ENCODE measurements around the genes TM4SF20 and SCYGR5.

GRCh38 chr2:226483837-226484245 is 315.8 kb downstream of the IRS1 start:
- PRO-cap: no peak
- RAMPAGE, long total RNA, 4 experiments: no peak in any of the 4 experiments

DNA sequence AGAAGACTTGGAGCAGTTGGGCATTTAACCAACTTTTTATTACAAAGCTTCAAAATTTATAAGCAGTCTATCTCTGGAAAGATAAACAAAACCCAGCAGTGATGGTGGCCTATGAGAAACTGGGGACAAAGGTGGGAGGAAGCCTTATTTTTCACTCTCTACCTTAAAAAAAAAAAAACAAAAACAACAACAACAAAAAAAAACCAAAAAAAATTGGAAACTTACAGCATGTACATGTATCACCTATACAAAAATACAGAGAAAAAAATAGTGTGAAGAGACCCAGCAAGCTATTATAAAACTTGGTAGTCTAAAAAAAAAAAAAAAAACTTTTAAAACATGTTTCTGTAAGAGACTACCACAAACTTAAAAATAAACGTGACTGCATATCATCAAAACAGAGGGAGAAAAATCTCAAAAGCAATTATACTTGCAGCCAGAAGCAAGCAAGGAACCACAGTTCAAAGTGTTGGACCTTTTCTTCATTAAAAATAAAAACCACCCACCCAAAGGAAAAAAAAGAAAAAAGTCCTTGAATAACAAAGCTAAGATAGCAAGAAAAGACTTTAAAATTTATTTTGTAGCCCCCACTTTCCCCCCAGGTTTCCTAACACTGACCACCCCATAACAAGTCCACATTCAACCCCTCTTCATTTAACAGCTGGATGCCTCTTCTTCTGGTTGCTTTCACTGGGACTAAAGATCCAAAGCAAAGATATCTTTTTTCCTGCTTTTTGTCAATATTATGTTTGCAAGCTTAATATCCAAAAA is 13.0 kb downstream of the IRS1 start:
- PRO-cap: no peak
- RAMPAGE, long total RNA, 4 experiments: no peak in any of the 4 experiments

GRCh38 chr2:226839136-226839588 is 3.3 kb downstream of the RHBDD1 start:
- PRO-cap: no peak
- RAMPAGE, long total RNA, 4 experiments: no peak in any of the 4 experiments

- PRO-cap: no peak
- RAMPAGE, long total RNA, 4 experiments: no peak in any of the 4 experiments
Measured at GRCh38 chr2:227180286-227180871, 16.0 kb downstream of the COL4A3 start.

DNA sequence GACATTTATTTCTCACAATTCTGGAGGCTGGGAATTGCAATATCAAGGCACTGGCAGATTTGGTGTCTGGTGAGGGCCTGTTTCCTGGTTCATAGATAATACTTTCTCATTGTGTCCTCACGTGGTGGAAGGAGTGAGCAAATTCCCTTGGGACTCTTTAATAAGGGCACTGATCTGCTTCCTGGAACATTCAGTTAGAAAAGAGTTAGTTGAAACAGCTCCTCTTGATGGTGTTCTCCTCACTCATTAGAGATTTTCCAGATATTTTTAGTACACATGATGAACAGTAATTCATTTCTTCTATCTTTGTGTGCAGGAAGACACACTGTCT is 22.4 kb downstream of the COL4A3 start:
- PRO-cap: no peak
- RAMPAGE, long total RNA, 4 experiments: no peak in any of the 4 experiments

DNA sequence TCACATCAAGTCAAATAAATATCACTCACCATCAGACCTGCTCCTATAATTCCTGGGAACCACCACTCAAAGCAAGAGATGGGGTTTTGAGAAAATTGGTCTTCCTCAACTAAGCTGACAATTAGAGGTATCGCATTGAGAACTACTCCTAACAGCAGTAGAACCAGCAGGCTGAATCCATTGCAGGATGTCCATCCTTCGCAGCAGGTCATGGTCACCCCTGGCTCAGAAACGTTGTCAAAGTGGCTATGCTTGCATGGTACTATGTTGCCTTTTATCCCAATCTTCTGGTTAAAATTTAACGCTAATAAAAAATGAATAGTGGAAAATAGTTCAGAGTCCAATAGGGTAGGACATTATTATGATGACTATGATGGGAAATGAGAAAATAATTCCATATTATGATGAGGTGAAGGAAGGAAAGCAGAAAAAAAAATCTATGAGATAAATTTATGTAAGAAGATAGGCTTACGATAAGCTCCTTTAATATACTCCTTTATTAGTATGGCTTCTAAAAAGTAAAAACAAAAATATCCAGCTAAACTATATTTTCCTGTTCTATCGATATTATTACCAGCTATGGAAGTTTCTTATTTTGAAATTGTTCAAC is at the start of gene TM4SF20:
Gene TM4SF20 (minus strand): TSS at position 250 of the 610 bp plus-strand sequence.
- PRO-cap: no peak
- RAMPAGE, long total RNA, 4 experiments: no peak in any of the 4 experiments

DNA sequence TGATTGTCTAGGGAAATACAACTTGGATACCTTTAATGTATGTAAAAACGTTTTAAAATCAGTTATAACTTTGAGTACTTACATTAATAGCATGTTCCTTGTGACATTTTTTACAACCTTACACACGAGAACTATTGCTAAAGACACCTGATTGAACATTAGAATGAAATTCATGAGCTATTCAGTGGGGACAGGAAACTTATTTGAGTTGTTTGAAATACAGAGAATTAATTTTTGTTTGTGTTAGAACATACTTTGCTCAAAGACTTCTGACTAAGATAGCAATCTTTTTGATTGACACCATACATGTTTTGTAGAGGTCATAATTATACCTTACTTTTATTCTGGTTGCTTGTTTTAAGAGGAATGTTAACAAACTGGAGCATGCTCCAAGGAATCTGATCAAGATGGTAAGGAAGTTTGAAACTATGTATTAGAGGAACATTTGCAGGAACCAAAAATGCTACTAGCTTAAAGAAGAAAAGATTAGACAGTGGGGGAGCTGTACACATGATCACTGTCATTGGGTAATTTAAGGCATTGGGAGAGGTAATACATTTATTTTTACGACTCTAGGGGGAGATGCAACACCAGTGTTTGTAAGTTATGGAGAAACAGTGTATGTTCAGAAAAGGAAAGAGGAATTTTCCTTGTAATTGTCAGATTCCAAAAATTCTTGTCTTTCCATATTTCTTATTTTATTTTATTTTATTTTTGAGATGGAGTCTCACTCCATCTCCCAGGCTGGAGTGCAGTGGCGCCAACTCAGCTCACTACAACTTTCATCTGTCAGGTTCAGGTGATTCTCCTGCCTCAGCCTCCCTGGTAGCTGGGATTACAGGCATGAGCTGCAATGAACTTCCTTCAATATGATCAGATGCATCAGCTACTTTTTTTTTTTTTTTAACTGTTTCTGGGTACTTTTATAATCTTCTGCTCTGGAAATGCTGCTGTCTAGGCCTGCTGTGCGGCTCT is 8.0 kb downstream of the AGFG1 start:
- PRO-cap: no peak
- RAMPAGE, long total RNA, 4 experiments: no peak in any of the 4 experiments

DNA sequence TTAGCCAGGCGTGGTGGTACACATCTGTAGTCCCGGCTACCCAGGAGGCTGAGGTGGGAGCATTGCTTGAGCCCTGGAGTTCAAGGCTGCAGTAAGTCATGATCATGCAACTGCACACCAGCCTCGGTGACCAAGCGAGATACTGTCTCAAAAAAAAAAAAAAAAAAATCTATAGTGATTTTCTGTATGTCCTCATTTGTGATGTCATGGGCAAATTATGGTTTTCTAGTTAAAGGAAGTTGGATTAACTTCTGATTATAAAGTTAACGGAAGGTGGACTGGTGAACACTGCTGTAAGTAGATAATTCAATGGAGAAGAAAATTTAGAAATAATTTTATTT is 23.4 kb downstream of the AGFG1 start:
- PRO-cap: no peak
- RAMPAGE, long total RNA, 4 experiments: no peak in any of the 4 experiments

DNA sequence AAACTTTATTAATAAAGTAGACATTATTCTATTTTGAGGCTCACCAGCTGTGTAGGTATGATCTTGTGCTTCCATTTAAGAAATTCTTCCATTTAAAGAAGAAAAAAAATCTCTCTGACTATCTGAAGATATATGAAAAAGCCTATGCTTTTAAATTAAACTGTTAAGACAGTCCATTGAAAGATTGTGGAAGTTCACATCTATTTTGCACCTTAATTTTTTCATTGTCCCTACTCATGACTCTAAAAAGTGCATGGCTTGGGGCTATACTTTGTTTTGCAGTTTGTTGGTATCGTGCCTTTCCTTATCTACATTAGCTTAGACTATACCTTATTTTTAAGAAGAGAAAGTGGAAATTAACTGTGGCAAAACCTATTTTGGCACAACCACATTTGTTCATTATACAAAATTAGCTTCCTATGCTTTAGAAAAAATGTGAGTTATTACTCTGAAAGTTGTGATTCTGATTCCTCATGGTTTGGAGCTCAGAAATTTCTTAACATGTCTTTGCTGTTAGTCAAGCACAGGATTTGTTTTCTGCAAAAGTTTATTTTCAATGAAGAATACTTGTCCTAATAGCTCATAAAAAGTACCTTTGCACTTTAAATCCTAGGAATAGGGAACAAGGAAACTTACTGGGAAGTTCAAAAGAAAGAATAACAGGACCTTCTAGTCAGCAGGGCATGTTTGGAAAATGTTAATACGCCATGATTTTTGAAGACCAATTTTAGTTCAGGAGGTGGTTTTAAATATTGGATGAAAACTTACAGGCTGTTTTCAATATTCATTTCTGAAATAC is 38.2 kb upstream of the SCYGR2 start:
- PRO-cap: no peak
- RAMPAGE, long total RNA, 4 experiments: no peak in any of the 4 experiments

GRCh38 chr2:227666632-227666831 is at the start of gene SCYGR5:
TSS of gene SCYGR5 (plus strand) at chr2:227666804.
- PRO-cap: no peak
- RAMPAGE, long total RNA, 4 experiments: no peak in any of the 4 experiments

DNA sequence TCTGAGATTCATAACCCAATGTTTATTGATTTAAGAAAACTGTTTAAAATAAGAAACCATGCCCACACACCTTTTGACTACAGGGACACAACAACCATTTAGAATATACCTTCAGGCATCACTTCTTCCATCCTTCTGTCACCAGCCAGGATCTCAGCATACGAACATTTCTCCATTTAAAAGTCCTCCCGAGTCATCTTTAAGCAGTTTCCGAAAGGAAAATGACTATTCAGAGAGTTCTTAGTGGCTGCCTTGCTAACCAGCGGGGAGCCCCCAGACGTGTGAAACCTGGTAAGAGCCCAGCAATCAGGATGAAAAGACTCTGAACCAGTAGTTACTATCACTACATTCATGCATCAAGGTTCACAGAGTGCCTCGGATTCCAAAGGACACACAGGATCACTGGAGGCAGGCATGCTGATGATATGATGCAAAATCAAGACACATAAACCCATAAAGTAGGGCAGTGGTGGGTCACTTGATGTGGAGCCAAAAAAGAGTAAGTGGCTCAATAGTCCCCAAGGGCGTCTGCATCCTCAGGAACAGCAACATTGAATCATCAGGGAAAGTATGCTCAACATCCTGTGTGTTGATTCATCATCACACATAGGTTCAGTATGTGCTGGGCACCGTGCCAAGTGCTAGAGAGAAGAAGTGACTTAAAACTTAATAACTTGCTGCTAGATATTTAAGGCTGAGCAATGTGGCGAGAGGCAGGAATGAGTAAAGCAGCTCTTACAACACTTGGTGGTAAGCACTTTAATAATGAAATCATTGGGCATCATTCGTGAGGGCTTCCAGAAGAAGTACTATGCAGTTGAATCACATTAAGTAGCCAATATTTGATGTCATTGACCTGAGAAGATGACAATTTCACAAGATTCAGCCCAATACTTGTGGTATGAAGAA is 4.4 kb downstream of the CCL20 start:
- PRO-cap: no peak
- RAMPAGE, long total RNA, 4 experiments: start-site peak on the minus strand in 1 of 4 experiments, centred at position 400 of the sequence, 23 reads per replicate

GRCh38 chr2:227863957-227864442 is 7.4 kb upstream of the DAW1 start:
- PRO-cap: no peak
- RAMPAGE, long total RNA, 4 experiments: no peak in any of the 4 experiments

GRCh38 chr2:228179968-228181162 is 1.1 kb downstream of the SPHKAP start:
- PRO-cap: no peak
- RAMPAGE, long total RNA, 4 experiments: no peak in any of the 4 experiments

GRCh38 chr2:228568045-228568653 is 386.7 kb upstream of the SPHKAP start:
- PRO-cap: no peak
- RAMPAGE, long total RNA, 4 experiments: no peak in any of the 4 experiments

GRCh38 chr2:228840383-228841344 is 430.4 kb downstream of the PID1 start:
- PRO-cap: no peak
- RAMPAGE, long total RNA, 4 experiments: no peak in any of the 4 experiments

DNA sequence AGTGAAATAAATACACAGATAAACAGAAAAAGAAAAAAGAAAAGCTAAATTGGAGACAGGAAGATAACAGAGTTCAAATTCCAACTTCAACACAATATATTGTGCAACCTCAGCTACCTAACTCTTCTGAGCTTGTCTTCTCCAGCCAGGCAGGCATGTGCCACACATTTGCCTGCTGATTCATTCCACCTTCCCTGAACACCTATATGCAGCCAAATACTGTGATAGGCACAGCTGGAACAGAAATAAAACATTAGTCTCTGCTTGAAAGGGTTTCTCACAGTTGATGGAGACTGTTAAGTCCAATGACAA is 110.8 kb downstream of the PID1 start:
- PRO-cap: no peak
- RAMPAGE, long total RNA, 4 experiments: no peak in any of the 4 experiments

DNA sequence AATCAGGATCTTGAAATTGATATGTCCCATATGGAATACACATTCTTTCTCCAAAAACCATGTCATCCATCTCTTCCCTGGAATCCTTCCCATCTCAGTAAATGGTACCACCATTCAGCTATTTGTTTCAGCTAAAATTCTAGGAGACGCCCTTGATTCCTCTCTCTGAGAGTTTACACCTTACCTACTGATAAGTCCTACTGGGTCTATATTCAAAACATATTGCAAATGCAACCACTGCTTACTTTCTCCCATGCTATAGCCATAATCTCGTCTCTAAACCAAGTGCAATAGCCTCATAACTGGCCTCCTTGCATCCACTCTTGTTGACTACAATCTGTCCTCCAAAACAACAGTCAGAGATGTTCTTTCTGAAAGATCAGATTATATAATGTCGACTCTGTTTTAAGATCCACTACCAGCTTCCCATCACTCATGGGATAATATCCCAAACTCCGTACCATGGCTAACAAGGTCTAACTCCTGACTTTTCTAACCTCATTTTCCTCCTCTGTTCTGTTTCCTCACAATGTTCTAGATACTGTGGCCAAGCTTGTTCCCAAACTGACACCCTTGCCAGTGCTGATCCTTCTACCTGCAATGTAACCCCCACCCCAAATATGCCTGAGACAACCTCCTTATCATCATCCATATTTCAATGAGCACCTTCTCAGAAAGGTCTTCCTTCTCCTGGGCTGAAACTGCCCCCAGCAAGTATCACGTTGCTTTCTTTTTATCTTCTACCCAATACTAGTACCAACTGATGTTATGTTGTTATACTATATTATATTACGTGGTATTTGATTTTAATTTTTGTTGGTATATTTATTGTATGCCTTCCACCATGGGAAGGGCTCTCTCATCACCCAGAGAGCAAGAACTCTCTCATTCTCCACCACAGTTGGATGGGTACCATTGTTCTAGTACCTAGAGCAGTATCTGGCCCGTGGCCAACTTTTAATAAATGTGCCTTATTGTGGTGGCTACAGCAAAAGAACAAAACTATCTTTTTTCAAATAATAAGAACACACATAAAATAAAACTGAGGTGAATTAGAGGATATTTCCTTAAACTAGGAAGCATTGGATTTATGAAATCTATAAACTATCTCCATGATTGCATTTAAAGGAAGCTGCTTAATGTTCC is 72.2 kb downstream of the PID1 start:
- PRO-cap: no peak
- RAMPAGE, long total RNA, 4 experiments: no peak in any of the 4 experiments

DNA sequence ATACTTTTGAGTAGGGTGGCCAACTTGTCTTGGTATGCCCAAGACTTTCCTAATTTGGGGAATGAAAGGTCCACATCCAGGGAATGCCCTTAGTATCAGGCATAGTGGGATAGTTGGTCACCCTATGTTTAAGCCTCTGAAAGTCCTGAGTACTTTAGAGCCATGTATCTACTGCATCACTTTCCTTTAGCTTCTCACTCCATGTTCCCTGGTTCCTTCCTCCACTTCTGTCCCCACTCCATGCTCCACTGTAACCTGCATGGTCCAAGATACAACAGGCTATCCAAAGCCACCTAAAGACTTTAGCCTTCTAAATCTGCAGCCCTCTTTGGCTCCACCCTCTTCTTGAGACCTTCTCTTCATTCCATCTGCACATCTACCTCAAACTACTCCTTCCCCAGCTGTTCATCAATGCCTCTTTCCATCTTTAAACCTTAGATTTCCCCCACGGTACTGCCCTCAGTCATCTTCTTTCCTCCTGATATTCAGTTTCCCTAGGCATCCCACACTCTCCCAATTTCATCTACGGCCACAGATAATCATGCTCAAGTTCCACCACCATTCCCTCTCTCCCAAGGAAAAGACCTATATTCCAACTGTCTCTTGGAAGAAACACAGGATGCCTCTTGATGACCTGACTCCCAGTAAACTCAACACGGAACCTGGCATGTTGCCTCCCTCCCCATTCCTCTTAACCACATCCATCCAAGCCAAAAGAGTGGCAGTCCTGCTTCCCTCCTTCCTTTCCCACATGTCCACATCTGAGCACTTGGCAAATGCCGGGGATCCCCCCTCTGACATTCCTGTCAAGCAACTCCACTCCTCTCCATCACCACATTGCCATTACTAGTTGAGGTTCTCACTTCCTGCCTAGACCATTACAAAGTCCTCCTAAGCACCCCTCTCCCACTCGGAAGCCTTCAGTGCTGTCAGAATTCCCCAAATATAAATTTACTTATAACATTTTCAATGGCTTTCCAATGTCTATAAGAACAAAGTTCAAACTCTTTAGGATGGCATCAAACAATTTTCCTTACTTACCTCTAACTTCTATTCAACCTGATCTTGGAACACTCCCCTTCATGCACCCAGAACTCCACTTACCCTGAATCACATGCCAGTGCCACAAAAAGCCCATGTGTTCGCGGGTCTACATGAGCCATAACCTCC is 49.6 kb downstream of the PID1 start:
- PRO-cap: no peak
- RAMPAGE, long total RNA, 4 experiments: no peak in any of the 4 experiments

DNA sequence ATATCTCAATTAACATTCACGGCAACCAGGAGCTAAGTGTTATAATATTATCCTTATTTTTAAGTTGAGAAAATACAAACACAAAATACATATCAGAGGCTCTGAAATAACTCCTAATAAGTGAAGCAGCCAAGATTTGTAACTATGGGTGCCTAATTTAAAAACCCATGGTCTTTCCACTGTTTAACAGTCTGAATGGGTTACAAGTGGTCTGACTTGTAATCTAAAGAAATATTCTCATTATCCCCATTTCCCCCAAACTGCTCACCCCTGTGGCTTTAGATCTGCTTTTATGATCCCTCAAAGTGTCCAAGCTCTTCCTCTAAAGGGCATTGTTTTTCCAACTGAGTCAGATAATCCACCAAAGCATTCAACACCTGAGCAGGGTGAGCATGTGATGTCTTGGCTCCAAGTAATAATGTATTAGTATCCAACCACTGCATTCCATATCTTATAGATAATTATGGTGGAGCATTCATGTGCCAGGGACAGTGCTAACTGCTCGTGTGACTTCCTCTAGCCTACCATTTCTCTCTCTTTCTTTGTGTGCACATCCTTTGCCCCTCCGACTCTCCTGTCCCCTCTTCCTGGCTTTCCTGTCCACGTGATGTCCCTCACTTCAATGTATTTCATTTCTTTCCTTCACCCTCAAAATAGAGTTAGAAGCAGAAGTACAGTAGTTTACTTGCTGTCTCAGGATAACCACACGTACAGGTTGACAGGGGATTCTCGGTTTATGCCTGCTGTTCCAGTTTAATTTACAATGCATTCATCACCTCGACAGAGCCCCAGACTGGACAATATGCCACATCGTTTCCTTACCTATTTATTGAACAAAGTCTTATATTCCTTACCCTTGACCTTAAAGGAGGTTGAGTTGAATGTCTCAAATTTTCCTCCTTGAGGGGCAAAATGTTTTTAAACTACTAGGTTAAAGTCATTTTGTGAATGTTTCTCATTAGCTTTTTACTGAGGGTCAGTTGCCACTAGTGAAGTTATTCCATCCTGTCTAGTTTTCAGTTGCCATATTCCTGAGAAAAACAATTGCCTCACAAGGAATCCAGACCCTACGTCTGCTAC is 13.9 kb downstream of the PID1 start:
- PRO-cap: no peak
- RAMPAGE, long total RNA, 4 experiments: no peak in any of the 4 experiments

GRCh38 chr2:229262626-229263292 is 8.3 kb downstream of the PID1 start:
- PRO-cap: no peak
- RAMPAGE, long total RNA, 4 experiments: no peak in any of the 4 experiments